ENCODE measurements around the gene CCM2.

DNA sequence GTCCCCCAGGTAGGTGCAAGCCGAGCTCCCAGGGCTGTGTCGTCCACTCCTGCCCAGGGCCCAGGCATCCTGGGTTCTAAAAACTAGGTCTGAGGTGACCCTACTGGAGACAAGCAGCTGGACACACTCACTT, 34.2 kb downstream of the CAMK2B start:
- PRO-cap = unidirectional peak, minus-strand start at position 78 of the sequence

DNA sequence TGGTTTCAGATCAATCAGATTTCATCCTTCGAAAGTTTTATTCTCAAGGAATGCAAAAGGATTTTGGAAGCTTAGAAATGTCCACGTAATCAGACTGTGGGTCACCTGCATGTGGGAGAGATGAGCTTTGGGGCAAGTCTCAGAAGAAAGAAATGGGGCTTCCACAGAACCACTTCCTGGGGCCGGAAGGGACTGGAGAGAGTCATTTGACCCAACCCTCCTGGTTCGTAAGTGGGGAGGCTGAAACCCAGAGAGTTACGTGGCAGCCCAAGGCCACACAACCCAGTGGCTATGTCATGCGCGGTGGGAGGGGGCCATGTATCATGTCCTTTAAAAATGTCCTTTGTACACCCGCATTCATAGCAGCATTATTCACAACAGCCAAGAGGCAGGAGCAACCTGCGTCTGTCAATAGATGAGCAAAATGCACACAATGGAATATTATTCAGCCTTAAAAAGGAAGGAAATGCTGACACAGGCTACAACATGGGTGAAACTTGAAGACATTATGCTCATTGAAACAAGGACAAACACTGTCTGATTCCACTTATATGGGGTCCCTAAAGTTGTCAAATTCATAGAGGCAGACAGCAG, 15.1 kb downstream of the CAMK2B start:
- PRO-cap = no peak

DNA sequence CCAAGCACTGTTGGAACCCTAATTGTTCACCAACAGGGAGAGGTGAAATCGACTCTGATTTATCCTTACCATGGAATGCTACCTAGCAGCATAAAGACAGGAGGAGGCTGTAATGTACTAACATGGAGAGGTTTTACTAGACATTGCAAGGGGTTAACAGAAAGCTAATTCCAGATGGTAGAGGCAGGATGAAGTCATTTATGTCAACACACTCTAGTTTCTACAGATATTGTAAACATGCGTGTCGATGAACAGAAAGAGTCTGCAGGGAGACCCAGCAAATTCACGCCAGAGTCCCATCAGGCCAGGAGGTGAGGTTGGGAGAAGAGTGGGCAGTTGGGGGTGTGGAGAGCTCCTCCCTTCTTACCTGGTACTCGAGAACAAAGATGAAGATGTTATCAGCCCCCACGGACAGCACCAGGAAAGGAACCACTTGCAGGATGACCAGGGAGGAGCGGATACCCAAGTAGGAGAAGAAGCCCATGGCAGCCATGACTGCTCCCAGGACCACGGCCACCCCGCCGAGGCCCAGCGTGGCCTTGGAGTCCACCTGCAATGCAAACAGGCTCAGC, 7.0 kb downstream of the NPC1L1 start:
- PRO-cap = no peak

DNA sequence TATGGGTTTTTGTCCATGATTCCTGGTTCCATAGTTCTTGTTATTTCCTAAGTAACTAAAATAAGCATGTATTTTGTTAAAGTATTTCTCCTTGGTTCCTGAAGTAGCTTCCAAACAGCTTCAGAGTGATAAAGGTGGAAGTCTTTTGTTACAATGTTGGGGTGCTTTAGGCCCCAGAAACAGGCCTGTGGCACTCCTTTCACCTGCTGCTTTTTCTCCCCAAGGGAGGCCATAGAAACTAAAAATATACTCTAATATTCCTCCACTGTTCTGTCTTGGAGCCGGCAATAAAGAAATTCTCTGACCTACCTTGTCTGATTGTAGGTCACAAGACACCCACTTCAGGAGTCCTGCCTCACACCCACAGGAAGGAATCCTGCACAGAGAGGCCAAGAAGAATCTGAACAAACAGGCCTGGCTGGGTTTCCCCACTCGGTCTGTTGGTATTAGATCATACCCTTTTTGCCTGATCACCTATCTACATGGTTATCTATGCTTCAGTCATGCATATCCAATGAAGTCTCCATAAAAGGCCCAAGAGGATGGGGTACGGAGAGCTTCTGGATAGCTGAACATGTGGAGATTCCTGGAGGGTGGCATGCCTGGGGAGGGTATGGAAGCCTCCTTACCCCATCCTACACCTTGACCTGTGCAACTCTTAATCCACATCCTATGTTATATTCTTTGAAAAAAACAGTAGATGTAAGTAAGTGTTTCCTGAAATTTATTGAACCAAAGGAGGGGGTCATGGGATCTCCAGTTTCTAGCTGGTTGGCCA, 12.3 kb downstream of the OGDH start:
- PRO-cap = no peak

DNA sequence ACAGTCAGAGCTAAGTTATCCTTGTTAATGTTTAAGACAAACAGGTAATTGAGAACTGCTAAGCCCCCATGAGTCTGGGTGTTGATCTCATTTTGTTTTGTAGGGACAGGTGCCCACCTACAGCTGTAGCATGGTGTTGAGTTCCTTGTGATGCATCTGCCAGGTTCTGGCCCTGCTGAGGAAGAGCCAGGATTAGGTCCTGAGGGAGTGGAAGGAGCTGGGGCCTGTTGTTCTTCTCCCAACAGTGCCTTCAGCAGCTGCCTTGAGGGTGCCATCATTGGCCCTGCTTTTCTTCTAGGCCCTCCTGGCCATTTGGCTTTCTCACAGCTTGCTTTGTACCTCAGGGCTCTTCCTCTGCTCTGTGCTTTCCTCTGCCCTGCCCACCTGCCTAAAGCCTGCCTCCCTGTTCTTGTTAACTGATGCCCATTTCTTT, 22.7 kb downstream of the OGDH start:
- PRO-cap = no peak

DNA sequence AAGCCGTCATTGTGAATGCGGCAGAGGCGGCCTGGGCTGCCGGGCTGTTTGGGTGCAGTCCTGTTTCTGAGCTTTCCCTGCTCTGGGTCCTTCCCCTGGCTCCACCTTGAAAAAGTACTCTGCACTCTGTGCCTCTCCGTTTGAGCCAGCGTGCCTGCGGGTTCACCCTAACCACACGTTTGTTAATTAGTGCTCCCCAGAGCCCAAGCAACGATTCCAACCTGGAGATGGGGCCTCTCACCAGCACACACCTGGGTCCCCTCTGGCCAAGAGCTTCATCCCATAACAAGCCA, 39.5 kb upstream of the ZMIZ2 start:
- PRO-cap = unidirectional peak, plus-strand start at position 213 of the sequence

DNA sequence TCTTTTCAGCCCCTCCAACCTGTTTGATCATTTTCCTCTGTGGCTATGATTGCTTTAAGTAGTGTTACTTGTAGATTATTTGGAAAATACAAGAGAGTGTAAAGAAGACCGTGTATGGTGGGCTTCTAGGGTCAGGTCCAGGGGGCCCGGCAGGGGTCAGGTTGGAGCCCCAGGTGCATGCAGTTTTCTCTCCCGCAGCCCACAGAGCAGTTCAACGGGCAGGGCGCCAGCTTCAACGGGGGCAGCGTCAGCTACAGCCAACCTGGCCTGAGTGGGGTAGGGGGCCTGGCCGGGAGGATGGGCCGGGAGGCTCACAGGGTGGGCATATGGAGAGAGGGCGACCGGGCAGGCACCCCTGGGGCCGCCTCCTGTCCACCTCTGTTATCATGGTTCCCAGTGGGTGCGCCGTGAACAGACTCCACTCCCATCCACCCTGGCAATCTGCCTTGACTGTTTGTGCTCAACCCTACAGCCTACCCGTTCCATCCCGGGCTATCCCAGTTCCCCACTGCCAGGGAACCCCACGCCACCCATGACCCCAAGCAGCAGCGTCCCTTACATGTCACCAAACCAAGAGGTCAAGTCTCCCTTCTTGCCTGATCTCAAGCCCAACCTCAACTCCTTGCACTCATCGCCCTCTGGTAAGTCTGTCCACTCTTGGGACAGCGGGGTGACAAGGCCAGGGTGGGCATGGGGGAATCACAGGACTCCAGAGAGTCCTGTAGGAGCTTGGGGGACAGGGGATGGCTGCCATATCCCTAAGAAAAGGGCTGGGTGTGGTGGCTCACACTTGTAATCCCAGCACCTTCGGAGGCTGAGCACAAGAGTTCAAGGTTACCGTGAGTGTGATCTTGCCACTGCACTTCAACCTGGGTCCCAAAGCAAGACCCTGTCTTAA, 11.6 kb downstream of the ZMIZ2 start:
- PRO-cap = no peak

GRCh38 chr7:44880958-44881634, 4.2 kb downstream of the PURB start:
- PRO-cap = no peak

GRCh38 chr7:44966297-44967066, 12.3 kb downstream of the MYO1G start:
- PRO-cap = no peak

GRCh38 chr7:44981504-44982167, 2.8 kb upstream of the MYO1G start:
- PRO-cap = no peak

DNA sequence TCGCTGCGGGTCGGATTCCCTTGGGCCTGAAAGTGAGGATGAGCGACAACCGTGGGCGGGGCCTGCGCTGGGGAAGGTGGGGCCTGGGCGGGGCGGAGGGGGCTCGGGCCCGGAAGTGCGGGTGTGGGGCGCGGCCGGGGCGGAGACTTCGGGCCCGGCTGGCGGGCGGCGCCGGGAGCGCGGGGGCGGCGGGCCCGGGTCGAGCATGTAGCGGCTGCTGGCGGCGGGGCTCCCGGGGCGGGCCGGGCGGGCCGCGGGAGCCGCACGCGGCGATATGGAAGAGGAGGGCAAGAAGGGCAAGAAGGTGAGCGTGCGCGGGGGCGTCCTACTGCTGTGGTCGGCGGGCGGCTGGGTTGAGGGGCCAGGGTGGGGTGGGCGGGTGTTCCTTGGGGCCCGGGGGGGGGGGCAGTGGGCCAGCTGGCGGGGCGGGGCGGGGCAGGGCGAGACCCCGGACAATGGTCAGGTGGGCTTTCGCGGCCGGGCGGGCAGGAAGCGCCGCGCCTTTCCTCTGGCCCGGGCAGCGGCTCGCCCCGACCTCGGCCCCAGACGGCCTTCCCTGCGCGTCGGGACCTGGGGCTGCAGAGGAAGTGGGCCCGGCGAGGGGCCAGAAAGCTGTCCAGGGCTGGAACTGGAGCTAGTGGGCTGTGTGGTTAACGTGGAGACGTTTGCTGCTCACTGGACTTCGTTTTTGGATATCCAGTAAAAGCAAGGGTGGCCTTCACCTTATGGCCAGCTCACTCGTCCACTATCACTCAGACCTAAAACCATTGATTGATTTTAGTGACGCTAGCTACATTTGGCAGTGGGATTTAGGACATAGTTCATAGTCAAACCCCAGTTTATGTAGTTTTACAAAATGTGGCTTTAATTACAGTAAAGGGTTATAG, at the start of gene CCM2:
TSS of gene CCM2 (plus strand) at position 142 of the 887 bp plus-strand sequence.
- PRO-cap = bidirectional peak, plus-strand start at position 142 of the sequence, minus-strand start outside the sequence; bidirectional peak, plus-strand start at position 767 of the sequence, minus-strand start at position 677 of the sequence

GRCh38 chr7:45000947-45001731, 1.1 kb downstream of the CCM2 start:
- PRO-cap = no peak

GRCh38 chr7:45035930-45036468, 36.0 kb downstream of the CCM2 start:
- PRO-cap = no peak

GRCh38 chr7:45700213-45700889, 126.2 kb downstream of the ADCY1 start:
- PRO-cap = bidirectional peak, plus-strand start at chr7:45700733, minus-strand start at chr7:45700571

GRCh38 chr7:45881712-45882488, 6.4 kb upstream of the IGFBP1 start:
- PRO-cap = unidirectional peak, minus-strand start at chr7:45881768; unidirectional peak, minus-strand start at chr7:45881827; bidirectional peak, plus-strand start at chr7:45882225, minus-strand start at chr7:45882009

- PRO-cap = no peak
Measured at GRCh38 chr7:45916994-45917671, 3.9 kb downstream of the IGFBP3 start.

DNA sequence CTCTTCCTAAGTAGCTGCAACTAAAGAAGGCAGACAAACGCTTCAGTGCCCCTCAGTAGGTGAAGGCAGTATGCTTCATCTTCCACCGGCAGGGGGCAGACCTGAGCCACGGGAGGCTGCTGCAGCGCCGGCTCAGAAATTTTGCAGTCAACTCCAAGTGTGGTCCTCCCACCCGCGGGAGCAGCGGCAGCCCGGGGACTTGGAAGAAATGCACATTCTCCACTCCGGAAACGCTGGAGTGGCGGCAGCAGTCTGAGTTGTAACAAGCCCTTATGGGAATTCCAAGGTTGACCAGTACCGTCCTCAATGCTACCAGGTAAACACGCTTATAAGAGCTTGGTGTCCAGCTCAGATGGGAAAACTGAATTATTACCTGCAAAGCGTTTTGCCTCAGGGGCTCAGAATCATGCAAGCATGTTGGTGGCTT, 3.4 kb downstream of the IGFBP3 start:
- PRO-cap = no peak

GRCh38 chr7:46153890-46154496, 232.9 kb upstream of the IGFBP3 start:
- PRO-cap = bidirectional peak, plus-strand start at chr7:46154229, minus-strand start at chr7:46154141

- PRO-cap = no peak
Measured at GRCh38 chr7:47052891-47053185, 529.1 kb downstream of the TNS3 start.

DNA sequence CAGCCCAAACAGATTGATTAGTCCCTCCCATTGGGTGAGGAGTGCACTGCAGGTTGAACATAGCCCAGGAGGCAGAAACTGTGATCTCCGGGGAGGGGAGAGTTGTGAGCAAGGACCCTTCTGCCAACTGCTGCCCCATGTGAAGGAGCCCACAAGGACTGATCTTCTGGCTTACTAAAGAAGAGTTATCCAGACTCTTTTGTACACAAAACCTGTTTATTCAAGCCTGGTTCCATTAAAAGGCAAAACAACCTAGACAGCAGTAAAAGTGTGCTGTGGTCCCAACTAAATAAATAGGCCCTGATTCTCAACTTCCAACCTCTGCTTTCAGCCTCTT, 465.2 kb downstream of the TNS3 start:
- PRO-cap = no peak